AG04449 (cell line): ENCODE measurements around the genes HEATR4 and ACOT4.

- RRBS, result no CpG with 5 or more reads among the region's 2 CpGs
Observed at GRCh38 chr14:71739610-71739929, 192.7 kb upstream of the RGS6 start.

GRCh38 chr14:72776691-72777298 lies 117.1 kb downstream of the DPF3 start:
- RRBS, result no CpG with 5 or more reads among the region's 8 CpGs

- RRBS, result no CpG with 5 or more reads among the region's 7 CpGs
Observed at GRCh38 chr14:72791976-72792363, 101.9 kb downstream of the DPF3 start.

DNA sequence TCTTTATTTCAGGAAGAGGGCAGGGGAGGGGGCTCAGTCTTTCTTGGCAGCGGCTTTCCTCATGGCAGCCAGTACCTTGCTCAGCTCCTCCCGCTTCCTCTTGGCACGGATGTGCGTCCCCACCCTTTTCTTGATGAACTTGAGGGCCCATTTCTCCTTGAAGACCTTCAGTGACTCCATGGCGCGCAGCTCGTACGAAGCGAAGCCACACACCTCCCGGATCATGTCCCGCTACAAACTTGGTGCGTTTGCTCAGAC lies 3.2 kb downstream of the DCAF4 start:
- RRBS, result no CpG with 5 or more reads among the region's 12 CpGs

- RRBS, result no CpG with 5 or more reads among the region's 6 CpGs
Observed at GRCh38 chr14:73057920-73058168, 490 bp upstream of the RBM25 start.

- RRBS, result no CpG with 5 or more reads among the region's 12 CpGs
Observed at GRCh38 chr14:73162126-73162879, 26.0 kb downstream of the PSEN1 start.

- RRBS, result no CpG with 5 or more reads among the region's 7 CpGs
Observed at GRCh38 chr14:73463350-73463914, 5.1 kb upstream of the NUMB start.

- RRBS, result no CpG with 5 or more reads among the region's 6 CpGs
Observed at GRCh38 chr14:73465562-73466367, 7.4 kb upstream of the NUMB start.

DNA sequence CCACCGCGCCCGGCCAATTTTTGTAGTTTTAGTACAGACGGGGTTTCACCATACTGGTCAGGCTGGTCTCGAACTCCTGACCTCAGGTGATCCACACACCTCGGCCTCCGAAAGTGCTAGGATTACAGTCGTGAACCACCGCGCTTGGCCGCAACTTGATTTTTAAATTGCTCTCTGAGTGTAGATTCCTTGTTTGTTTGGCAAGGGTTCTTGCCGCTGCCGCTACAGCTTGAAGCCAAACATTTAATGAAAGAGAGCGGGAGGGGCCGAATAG lies 191 bp upstream of the RIOX1 start:
- RRBS, result no CpG with 5 or more reads among the region's 15 CpGs

- RRBS, result no CpG with 5 or more reads among the region's 1 CpG
Observed at GRCh38 chr14:73558838-73559067, at the start of gene HEATR4. Gene HEATR4 (minus strand): TSS chr14:73558947.

DNA sequence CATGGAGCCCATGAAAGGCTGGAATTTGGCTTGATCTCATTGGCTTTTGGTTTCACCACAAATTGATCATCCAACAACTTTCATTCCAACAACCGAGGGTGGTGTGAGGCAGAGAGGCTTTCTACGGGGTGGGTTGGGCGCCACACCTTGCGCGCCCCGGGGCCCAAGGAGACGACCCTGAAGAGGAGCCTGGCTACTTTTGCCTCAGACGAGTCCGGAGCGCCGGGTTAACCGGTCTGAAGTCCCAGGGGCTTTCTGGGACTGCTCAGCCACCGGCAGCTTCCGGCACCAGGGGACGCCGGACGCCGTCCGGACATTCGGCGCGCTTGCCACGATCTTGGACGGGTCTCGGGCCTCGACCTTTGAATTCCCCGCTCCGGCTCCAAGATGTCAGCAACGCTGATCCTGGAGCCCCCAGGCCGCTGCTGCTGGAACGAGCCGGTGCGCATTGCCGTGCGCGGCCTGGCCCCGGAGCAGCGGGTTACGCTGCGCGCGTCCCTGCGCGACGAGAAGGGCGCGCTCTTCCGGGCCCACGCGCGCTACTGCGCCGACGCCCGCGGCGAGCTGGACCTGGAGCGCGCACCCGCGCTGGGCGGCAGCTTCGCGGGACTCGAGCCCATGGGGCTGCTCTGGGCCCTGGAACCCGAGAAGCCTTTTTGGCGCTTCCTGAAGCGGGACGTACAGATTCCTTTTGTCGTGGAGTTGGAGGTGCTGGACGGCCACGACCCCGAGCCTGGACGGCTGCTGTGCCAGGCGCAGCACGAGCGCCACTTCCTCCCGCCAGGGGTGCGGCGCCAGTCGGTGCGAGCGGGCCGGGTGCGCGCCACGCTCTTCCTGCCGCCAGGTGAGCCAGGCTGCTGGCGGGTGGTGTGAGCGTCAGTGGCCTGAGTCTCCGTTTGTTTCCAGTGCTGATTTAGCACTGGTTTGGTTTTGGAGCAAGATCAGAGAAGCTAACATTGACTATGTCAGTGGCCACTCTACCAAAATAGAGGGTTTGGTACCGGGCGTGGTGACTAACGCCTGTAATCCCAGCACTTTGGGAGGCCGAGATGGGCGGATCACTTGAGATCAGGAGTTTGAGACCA lies at the start of gene ACOT4:
ACOT4 (plus strand) TSS at position 301 of the 1,085 bp plus-strand sequence.
- RRBS, result 5% methylated on average over 24 of the region's 96 CpGs

DNA sequence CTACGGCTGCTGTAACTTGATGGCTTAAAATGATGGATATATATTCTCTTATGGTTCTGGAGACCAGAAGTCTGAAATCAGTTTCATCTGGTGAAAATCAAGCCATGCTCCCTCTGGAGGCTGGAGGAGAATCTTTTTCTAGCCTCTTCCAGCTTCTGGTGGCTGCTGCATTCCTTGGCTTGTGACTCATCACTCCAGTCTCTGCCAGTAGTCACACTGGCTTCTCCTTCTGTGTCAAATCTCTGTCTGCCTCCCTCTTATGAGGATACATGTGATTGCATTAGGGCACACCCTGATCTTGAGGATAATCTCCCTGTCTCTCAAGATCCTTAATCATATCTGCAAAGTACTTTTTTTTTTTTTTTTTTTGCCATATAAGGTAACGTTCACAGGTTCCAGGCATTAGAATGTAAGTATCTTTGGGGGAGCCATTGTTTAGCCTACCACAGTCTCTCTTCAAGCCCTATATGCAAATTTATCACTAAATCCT lies 17.7 kb downstream of the DNAL1 start:
- RRBS, result no CpG with 5 or more reads among the region's 2 CpGs

DNA sequence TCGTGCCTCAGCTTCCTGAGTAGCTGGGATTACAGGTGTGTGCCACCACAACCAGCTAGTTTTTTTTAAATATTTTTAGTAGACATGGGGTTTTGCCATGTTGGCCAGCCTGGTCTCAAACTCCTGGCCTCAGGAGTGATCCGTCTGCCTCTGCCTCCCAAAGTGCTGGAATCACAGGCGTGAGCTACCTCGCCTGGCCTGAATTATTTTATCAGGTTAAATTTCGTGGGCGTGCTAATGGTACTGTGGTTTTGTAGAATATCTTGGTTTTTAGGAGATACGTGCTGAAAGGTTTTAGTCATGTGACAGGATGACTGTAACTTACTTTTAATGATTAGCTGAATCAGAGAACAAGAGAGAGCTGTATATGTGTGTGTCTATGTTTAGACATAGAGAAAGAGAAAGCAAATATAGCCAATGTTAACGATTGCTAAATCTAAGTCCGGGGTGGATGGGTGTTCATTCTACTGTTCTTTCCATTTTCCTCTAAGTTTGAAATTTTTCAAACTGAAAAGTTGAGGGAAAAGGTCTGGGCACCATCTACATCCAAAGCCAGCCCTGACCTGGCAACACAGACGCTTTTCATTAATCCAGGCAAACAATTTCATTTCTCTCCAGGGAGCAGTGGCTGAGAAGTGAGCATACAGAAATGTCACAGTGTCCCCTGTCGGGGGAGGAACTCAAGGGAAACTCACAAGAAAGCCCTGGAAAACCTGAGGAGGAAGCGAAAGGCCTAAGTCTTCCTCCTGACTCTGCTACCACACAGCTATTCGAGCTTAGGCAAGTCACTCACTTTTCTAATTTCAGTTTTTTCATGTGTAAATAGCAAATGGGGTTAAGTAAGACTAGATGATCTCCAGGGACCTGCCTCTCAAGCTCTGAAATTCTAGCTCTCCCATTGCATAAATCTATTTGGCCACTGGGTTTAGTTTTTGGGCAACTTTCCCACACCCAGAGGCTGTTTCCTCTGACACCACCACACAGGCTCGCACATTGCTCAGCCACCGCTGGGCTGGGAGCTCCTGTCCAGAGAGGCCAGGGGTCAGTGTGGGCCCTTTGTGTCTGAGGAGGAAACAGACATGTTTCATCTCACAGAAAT lies 9.4 kb upstream of the PNMA1 start:
- RRBS, result no CpG with 5 or more reads among the region's 15 CpGs

GRCh38 chr14:73725145-73725386 lies 10.9 kb upstream of the PNMA1 start:
- RRBS, result no CpG with 5 or more reads among the region's 1 CpG

DNA sequence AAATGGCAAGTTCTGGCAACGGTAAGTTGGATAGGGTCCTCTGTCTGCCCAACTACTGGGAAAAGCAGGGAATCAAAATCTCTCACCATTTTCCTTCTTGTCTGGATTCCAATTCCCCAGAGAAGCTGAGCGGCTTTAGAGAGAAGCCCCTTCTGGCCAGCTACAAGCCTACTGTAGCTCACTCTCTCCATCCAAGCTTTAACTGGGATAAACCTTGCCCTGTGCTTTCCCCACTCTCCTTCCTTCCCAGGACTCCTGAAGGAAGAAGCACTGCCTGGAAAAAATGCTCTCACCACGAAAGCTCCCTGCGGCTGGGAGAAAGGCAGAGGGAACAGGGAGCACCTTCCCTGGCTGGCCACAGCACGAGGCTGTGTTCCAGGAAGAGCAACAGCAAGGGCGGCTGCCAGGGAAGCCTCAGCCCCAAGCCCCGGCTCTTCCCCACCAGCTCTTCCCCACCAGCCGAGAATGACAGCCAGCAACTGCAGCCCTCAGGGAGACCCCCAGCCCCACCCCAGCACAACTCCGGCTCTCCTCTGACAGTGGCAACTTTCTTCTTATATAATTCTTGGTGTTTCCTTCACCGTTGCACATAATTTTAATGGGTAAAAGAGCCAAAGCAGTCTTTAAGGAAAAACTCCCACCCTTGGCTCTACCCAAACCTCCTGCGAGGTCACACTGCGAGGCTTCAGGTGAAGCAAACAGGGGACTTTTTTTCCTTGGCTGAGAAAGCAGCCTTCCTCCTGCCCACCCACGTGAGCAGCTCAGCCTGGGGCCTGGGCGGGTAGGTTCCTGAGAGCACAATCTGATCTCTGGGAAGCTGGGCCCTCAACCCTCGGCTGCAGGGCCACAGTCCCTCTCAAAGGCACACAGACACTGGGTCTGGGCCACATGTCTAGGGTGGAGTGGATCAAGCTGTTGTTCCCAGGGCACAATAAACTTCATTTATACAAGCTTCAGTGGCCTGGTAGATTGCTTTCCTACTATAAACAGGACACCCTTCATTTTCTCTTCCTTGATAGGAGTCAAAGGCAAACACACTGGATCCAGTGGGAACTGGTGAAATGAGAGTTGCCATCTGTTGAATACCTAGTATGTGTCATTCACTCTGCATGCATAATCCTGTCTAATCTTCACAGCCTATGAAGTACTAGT lies 4.9 kb downstream of the MIDEAS start:
- RRBS, result 9% methylated on average over 3 of the region's 15 CpGs

GRCh38 chr14:73761323-73761897 lies 1.3 kb upstream of the MIDEAS start:
- RRBS, result no CpG with 5 or more reads among the region's 3 CpGs

- RRBS, result no CpG with 5 or more reads among the region's 5 CpGs
Observed at GRCh38 chr14:73836560-73837333, 14.9 kb upstream of the PTGR2 start.

- RRBS, result no CpG with 5 or more reads among the region's 5 CpGs
Observed at GRCh38 chr14:73850953-73851378, 665 bp upstream of the PTGR2 start.

GRCh38 chr14:73942975-73943201 lies 7.0 kb downstream of the FAM161B start:
- RRBS, result no CpG with 5 or more reads among the region's 1 CpG

DNA sequence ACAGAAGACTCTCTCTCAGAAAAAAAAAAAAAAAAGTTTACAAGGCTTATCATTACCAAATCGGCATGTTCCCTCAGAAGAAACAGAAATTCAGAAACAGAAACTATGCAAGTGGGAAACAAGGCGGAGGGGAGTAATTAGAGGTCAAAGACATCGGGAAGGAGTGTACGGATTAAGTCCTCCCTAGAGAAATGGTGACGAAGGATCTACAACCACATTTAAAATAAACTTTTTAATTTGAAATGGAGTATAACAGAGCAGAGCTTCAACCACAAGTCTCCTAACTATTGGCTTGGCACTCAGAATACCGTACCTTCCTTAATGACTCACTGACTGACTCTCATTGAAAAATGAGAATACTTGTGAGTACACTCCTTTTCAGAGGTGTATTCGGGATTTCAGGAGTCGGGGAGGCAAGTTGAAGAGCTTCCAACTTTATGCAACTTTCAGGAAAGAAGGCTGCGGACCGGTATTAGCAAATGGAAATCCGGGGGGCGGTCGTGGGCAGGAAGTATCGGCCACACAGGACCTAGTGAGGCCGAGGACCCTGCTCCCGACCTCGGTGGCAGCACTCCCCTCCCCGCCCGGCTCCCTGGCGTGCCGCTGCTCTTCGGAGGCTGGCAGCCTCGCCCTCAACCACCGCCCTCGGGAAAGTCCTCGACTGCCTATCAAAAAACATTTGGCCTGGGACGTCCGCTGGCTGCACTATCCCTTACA lies 769 bp downstream of the ENTPD5 start:
- RRBS, result 0% methylated on average over 8 of the region's 28 CpGs